Parietal lobe (tissue), 2 donors: ENCODE measurements around the genes HSPA8 and OR8D2.

DNA sequence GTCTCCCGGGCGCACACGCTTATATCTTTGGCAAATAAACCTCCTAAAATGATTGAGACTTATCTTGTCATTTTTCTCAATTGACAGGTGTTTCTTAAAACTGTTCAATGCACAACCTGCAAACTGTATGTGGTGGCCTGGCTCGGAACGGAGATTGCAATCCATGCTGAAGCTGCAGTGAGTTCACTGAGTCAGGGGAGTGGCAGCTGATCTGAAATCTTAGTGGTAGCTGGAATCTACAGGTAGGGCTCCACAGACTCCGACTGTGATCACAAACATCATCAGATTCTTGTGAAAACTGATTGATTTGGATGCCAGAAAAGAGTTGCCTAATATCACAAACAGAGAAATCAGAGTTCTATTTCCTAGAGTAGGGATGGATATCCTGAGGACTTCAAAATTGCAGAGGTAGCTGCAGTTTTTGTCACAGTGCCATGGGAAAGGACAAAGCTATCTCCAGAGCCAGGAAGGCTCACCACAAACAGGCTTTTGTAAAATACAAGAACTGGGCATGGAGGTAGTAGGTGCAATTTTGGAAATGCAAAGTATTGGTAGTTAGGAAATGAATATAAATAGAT is 57.5 kb upstream of the SC5D start:
- RAMPAGE, long total RNA, result no peak

GRCh38 chr11:121391987-121392368 is 60.1 kb upstream of the SORL1 start:
- RAMPAGE, long total RNA, result no peak

- RAMPAGE, long total RNA, result no peak
Measured at GRCh38 chr11:121422552-121423195, 29.4 kb upstream of the SORL1 start.

GRCh38 chr11:121448251-121449017 is 3.7 kb upstream of the SORL1 start:
- RAMPAGE, long total RNA, result no peak

DNA sequence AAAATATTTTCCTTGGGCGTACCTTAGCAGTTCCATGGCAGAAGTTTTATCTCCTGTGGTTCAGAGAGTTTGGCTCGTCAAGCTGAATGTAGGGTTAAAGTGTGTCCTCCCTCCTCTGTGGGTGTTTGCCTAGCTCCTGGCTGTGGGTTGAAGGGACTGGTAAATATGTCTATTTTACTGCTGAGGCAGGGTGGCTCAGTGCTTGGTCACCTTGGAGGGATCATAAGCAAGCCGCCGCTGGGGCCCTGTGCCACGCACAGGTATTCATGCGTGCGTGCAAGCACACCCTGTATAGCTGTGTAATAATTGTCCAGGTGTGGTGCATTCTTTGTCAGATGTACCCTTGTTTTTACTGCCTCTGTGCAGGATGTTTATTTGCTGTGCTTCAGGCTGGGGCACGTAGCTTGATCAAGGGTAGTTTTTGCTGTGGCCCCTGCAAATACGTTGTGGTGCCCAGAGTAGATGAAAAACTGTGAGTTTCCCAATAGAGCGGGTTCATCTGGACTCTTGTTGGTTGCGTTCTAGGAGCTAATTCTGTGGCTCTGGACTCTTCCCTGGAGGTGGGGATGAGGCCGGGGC is 768 bp upstream of the SORL1 start:
- RAMPAGE, long total RNA, result no peak

DNA sequence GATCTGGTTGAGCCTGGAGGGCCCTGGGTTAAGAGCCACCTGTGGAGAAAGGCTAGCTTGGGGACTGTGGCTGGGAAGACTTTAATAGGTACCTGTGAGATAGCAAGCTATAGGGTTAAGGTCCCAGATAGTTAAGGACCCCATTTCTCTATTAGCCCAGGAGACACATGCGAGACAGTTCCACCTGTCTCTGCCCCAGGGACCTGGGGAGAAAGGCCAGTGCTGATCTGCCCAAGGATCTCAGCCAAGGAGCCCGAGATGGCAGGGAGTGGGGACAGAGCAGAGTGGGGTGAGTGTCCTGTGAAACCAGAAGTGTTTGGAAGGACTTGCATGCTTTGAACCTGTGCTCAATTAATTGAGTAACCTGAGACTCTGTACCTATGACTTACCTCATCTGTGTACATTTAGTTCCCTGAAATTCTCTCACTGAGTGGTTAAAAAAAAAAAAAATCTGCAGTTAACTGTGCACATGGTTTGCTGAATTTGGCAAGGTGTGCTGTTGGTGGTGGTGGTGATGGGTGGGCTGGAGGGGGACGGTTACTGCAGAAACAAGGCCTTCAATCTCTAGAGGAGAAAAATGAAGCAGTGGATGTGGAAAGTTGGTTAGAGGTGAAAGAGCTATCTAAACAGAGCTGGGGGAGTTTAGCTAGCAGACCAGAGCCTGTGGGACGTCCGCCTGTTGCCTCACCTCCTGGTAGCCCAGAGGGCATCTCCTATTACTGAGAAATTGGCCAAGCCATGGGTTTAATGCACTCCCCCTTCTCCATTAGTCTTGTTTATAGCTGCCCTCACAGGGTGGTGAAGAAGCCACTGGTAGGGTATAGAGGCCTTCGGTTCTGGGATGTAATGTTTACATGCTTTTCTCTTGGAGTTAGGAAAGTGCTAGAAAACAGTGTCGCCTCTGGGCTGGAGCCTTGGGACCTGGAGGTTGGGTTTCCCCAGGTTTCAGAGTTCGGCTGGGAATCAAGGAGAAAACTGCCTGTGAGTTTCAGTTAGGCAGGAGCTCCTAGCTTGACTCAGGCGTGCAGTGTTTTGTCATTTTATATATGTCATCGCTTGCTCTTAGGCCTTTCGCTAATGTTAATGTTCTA is 9.0 kb downstream of the SORL1 start:
- RAMPAGE, long total RNA, result no peak

GRCh38 chr11:121661776-121662086 is 209.6 kb downstream of the SORL1 start:
- RAMPAGE, long total RNA, result no peak

DNA sequence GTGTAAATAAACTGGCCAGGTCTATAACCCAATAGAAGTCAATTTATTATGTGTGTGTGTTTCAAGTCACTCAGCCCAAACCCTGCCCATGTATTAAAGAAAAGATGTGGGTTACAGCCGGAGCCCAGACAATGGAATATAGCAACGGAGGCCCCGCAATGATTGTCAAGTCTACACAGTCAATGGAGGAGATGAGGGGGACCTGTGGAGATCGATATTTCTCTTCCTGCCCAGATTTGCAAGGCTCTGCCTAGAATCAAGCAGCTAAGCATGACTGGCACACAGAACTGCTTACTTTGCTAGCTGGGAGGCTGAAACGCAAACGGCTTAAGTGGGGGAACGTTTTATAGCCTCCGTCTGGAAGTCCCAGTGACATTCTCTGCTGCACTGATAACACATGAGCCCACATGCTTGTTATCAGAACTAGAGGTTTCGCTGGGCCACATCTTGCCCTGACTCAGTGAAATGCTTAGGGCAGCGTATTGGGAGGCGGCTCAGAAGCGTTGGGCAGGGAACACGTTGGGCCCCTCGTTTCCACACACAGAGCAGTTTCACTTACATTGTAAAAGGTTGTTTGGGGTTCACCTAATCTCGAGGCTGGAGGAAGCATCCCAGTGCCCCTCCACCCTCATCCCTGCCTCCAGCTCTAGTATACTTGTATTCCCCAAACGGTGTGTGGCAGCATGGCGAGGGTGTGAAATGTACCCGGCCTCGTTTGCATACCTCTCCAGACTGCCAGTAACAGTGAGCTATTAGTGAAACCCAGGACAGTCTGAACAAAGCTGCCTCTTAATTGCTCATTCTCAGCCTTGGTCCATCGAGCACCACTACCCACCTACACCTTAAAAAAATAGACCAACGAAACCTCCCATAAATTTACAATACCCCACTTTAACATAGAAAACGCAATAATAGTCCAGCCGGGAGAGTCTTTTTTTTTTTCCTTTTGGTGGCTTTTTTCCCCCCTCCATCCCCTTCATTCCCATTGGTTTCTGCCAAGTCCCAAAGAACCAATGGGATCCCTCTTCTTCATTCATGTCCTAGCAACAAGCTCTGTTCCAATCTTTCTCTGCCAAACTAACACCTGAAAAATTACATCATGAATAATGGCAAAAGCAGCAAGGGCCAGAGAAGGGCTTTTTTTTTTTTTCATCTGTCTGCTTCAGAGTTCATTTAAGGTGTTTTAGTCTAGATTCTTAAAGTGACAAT is 219.3 kb downstream of the SORL1 start:
- RAMPAGE, long total RNA, result no peak

GRCh38 chr11:121741308-121741814 is 289.2 kb downstream of the SORL1 start:
- RAMPAGE, long total RNA, result no peak

GRCh38 chr11:121959484-121959796 is 156.6 kb downstream of the BLID start:
- RAMPAGE, long total RNA, result no peak

- RAMPAGE, long total RNA, result no peak
Measured at GRCh38 chr11:122095845-122096432, 20.1 kb downstream of the BLID start.

- RAMPAGE, long total RNA, result no peak
Measured at GRCh38 chr11:122654324-122654598, 1.3 kb upstream of the UBASH3B start.

- RAMPAGE, long total RNA, result no peak
Measured at GRCh38 chr11:122656160-122657320, 1.0 kb downstream of the UBASH3B start.

DNA sequence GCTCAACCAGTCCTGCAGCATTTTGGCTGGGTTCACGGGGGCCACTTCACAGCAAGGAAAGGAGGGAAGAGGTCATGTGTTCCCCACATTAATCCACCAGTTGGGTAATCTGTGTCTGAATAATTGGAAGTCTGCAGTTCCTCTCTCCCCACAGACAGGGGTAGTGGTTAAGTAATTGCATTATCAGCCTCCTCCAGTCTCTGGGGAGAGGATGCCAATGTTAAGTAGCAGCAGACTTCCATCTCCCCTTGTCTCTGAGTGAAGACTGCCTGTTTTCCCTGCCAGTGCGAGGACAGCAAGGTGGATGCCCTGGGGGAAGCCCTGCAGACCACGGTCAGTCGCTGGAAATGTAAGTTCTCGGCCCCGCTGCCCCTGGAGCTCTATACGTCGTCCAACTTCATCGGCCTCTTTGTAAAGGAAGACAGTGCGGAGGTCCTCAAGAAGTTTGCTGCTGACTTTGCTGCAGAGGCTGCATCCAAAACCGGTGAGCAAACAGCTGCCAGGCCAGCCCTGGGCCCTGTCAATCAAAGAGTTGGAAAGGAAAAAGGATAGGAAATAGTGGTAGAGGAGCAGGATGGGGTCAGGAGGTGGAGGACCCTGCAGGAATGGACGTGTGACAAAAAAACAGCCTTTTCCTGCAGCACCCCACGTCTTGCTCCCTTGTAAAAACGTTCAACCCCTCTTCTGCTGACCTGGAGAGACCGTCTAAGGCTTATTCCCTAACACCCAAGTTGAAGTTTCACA is 58.9 kb upstream of the CRTAM start:
- RAMPAGE, long total RNA, result no peak

- RAMPAGE, long total RNA, result no peak
Measured at GRCh38 chr11:122808590-122808979, 29.7 kb upstream of the CRTAM start.

- RAMPAGE, long total RNA, result start-site peak on the minus strand at chr11:123062133-123062163, 7,878 and 2,622 reads in 2 replicates
Measured at GRCh38 chr11:123061115-123062257, at the start of gene HSPA8. HSPA8 (minus strand) TSS chr11:123062136.

- RAMPAGE, long total RNA, result no peak
Measured at GRCh38 chr11:123073163-123073948, 11.4 kb upstream of the HSPA8 start.

- RAMPAGE, long total RNA, result no peak
Measured at GRCh38 chr11:123576865-123577902, 77.2 kb downstream of the SCN3B start.

DNA sequence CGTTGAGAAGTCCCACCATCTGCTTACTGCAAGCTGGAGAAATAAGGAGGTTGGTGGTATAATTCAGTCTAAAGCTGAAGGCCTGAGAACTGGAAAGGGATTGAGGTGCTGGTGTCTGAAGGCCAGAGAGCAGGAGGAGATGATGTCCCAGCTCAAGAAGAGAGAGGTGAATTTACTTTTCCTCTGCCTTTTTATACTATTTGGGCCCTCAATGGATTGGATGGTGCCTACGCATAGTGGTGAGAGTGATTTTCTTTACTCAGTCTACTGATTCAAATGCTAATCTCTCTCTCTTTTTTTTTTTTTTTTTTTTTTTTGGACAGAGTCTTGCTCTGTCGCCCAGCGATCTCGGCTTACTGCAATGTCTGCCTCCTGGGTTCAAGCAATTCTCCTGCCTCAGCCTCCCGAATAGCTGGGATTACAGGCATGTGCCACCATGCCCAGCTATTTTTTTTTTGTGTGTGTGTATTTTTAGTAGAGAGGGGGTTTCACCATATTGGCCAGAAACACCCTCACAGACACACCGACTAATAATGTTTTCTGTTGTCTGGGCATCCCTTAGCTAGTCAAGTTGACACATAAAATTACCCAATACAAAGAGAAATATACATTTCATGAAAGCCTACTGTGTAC is 1.5 kb upstream of the ZNF202 start:
- RAMPAGE, long total RNA, result no peak

DNA sequence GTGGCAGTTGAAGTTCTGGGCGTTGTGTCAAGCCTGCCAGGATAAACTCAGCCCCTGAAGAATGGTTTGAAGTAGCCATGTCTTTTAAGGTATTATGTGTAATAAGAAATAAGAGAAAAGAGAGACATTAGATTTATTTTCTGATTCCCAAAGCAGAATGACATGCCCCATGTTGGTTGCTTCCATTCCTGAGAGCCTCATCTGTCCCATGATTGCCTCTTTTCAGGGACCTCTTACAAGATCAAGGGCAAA is at the start of gene OR8D2:
Gene OR8D2 (minus strand): TSS at position 79 of the 252 bp plus-strand sequence.
- RAMPAGE, long total RNA, result no peak